Hair follicle dermal papilla cell (primary cell): ENCODE results near the genes FAM24B, C10orf88 and OAT.

- CAGE, long polyA plus RNA, result no peak
Observed at GRCh38 chr10:122112515-122113544, 123.9 kb downstream of the TACC2 start.

DNA sequence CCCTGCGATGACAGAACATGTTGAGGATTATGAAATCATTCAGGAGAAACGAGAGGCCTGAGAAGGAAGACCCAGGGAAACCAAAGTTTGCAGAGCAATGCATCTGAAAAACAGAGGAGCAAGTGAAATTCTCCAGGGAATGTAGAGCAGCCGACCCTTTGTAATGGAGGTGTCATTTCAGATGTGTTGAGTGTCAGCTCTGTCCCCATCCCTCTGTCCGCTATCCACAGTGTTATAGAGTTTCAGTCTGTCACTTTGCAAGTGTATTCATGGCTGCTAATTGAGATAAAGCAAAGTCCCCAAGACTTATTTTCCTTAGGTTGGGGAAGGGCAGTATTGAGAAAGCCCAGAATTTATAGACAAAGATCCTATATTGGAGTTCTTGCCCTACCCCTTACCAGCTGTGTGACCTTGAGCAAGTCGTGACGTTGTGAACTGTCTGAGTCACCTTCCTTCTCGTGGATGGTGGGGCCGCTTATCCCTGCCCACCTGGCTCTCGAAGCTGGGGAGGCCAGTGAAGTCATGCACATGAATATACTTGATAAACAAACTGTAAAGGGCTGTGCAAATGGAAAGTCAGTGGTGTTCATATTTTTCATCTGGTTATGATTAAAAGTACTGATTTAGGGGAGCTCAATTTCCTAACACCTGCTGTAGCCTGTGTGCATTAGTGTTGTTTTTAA is 127.3 kb downstream of the TACC2 start:
- CAGE, long polyA plus RNA, result no peak

- CAGE, long polyA plus RNA, result no peak
Observed at GRCh38 chr10:122152363-122152973, 118.6 kb upstream of the BTBD16 start.

DNA sequence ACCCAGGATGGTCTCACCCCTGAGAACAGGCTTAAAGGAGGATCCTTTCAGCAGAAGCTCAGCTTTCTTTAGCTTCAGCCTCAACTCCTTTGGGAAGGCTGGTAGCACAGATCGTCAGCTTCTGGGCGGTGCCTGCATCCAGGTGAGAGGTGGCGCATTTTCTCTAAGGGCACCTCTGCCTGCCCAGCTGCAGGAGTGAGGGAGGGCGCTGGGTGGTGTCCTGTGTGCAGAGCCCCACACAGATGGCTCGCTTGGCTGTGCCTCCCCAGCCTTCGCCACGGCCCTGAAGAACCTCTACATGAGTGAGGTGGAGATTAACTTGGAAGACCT is 19.7 kb downstream of the BTBD16 start:
- CAGE, long polyA plus RNA, result no peak

DNA sequence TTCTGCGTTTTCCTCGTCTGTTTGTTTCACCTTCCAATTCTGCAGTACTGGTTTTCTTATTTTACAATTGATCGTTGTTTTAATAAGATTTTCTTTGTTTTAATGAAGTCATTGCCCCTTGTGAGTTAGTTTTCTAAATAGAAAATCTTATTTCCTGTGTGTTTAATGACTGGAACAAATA is 1.2 kb downstream of the PLEKHA1 start:
- CAGE, long polyA plus RNA, result no peak

- CAGE, long polyA plus RNA, result no peak
Observed at GRCh38 chr10:122489299-122489651, 27.9 kb downstream of the HTRA1 start.

GRCh38 chr10:122879471-122880406 is at the start of gene FAM24B:
Gene FAM24B, minus strand, starts transcription at chr10:122879581.
- CAGE, long polyA plus RNA, result no peak

- CAGE, long polyA plus RNA, result no peak
Observed at GRCh38 chr10:122953672-122954735, at the start of gene C10orf88. Gene C10orf88, minus strand, starts transcription at chr10:122954227.

DNA sequence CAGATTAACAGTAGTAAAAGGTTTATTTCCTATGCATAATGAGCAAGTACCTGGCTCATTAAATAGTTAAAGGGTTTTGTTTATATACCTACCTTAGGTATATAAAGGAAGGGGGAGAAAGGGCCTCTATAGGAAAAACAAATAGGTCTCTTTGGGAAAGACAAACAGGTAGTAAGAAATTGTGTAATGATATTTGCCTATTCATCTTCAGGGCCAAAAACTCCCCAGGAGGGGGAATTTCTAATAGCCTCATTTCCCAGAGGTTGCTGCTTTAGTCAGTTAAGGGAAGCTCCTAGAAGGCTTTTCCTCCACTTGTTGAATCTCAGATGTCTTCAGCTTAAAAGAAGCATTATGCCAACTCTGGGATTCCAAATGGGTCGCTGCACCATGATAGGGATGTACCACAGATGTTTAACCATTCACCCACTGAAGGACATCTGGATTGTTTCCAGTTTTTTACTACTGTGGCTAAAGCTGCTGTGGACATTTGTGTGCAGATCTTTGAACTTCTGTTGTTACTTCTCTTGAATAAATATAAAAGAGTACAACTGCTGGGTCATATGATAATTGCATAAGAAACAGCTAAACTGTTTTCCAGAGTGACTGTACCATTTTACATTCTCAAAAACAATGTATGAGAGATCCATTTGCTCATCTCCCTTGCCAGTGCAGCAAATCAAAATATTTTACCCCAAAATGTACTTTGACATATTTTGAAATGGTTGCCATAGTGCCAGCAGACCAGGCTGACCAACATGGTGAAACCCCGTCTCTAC is 11.4 kb downstream of the ACADSB start:
- CAGE, long polyA plus RNA, result no peak

GRCh38 chr10:123136743-123137430 is 1.1 kb downstream of the HMX3 start:
- CAGE, long polyA plus RNA, result no peak

- CAGE, long polyA plus RNA, result no peak
Observed at GRCh38 chr10:124010679-124011128, 82.7 kb downstream of the CHST15 start.

- CAGE, long polyA plus RNA, result no peak
Observed at GRCh38 chr10:124083272-124084167, 9.9 kb downstream of the CHST15 start.

DNA sequence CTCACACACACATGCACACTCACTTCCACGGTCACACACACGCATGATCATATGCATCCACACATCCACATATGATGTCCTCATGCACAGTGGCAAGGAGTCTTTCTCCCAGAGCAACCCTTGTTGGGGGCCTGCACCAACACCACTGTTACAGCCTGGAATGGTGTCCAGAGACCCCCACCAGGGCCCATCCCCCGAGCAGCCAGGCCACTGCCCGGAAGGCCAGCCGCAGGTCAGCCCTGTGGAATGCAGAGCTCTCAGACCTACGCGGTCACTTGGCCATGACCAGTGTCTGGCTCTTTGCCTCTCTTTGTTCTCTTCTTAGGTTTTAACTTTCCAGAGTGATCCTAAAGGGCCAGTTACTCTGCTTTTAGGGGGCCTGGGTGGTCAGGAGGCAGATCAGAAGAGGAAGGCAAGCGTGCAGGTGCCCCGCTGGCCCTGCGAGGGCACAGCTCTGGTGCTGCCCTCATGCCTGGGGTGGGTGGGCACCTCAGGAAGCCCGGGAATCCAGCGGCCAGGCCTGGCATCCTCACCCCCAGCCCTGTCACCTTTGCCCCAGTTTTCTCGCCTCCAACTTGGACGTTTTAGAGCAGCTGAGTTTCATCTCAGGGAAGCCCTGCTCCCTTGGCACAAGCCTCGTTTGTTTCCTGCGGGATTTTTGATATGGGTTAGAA is 62.4 kb upstream of the CHST15 start:
- CAGE, long polyA plus RNA, result no peak

DNA sequence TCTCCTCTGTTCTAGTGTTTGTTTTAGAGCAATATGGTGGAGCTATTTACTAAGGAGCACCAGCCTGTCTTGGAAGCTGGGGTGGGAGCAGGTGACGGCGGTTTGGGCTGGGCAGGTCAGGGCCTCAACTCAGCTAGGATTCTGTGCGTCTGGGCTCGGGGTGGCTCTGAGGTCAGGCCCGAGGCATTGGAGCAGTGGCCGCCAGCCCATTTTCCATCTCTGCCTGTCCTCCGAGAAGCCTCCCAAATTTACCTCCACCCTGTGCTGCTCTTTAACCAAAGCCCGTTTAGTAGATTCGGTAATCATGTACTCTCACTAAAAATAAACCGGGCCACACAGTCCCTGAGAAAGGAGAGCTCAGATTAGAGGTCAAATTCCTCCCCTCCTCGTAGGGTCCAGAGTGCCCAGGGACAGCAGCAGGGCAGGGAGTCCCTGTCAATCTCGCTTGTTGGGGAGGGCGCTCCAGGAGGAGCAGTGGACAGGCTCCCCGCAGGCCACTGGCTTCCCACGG is 88.7 kb upstream of the CHST15 start:
- CAGE, long polyA plus RNA, result no peak

DNA sequence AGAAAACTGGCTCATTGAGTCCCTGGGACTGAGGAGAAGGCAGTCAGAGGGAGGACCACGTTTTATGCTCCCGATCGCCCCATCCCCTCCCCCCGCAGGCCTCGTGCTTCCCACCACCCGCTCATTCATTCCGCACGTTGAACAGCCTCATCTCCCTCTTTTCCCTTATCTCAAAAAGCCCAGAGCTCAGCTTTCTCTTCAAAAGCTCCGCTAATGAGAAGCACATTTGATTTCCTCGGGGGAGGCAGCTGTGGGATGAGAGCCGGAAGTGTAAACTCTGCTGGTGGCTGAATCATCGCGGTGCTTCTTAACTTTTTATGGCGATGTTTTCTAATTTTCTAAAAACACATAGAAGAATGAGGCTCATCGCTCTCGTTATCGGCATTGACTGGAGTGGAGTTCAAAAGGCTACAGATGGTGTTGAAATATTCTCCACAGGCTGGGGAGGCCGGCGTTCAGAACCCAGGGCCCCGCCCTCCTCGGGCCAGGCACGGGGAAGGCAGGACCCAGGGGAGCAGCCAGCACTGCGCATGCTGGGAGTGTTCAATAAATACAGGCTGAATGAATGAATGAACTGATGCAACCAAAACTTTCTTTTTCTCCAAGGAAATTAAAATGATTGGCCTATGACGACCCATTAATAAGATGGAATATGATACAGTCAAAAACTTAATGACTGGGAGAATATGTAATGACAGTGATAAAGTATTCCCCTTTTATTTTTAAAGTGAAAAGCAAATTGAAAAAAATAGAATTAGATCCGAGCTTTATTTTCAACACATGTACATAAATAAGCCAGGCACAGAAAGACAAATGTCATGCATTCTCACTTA is 63.8 kb downstream of the OAT start:
- CAGE, long polyA plus RNA, result no peak

DNA sequence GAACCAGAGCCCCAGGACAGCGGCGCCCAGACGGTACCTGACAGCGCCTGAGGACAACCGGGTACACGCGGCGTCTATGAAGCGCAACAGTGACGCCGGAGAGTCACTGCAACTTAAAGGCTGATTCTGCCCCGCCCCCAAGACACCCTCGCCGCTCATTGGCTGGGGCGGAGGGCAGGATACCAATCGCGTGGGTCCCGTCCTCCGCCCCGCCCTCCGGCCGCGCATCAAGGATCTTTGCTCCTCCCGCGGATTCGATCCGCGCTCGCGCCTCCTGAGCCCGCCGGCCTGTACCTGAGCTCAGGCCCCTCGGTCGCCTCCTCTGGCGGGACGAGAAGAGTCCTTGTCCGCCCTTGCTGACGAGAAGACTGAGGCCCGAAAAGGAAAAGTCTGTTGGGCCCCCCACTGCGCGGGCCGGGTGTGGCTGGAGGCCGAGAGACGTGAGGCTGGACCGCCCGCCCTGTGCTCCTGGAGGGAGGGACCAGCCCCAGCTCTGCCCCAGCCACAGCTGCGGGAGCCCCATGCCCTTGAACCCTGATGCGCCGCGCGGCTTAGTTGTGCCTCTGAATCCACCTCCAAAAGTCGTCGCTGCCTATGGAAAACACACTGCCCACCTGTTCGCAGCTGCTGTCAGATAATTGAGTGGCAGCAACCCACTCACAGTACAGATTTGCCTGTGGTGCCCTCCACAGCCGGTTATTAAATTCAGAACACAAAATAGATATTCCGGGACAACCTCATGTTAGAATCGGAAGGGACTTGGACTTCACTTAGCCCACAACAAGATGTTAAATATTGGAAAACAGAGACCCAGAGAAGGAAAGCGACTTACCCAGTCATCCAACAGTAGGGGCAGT is at the start of gene OAT:
Gene OAT, minus strand, starts transcription at position 88 of the 857 bp plus-strand sequence.
- CAGE, long polyA plus RNA, result no peak

GRCh38 chr10:124557957-124558318 is 96.3 kb downstream of the LHPP start:
- CAGE, long polyA plus RNA, result no peak

GRCh38 chr10:124606854-124607562 is 137.2 kb downstream of the FAM53B start:
- CAGE, long polyA plus RNA, result no peak

GRCh38 chr10:124621536-124622159 is 122.5 kb downstream of the FAM53B start:
- CAGE, long polyA plus RNA, result no peak

GRCh38 chr10:124641939-124642743 is 102.0 kb downstream of the FAM53B start:
- CAGE, long polyA plus RNA, result no peak